H9 (cell line): ENCODE data around the genes DUOXA2, GATM and MYEF2.

DNA sequence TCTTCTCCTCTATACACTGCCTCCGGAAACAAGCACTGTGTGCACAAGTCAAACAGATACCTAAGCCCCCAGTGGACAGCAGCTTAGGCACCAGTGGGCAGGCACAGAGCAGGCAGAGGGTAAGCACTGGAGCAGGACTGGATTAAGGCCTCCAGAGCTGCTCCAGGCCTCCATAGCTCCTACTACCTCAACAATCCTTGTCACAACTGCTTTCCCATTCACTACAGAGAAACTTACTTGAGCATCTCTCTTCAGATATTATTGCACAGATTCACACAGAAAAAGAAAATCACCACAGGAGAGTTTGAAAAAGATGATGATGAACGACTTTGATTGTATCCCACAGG is 157.5 kb downstream of the WDR76 start:
- PRO-cap = no peak

- PRO-cap = bidirectional peak, plus-strand start at chr15:44288960, minus-strand start at chr15:44288646; bidirectional peak, plus-strand start at chr15:44289316, minus-strand start at chr15:44289305; unidirectional peak, minus-strand start at chr15:44289398
Measured at GRCh38 chr15:44288879-44289662, 552 bp downstream of the GOLM2 start.

- PRO-cap = bidirectional peak, plus-strand start at chr15:44428591, minus-strand start at chr15:44428377
Measured at GRCh38 chr15:44428227-44428647, 808 bp downstream of the CTDSPL2 start.

DNA sequence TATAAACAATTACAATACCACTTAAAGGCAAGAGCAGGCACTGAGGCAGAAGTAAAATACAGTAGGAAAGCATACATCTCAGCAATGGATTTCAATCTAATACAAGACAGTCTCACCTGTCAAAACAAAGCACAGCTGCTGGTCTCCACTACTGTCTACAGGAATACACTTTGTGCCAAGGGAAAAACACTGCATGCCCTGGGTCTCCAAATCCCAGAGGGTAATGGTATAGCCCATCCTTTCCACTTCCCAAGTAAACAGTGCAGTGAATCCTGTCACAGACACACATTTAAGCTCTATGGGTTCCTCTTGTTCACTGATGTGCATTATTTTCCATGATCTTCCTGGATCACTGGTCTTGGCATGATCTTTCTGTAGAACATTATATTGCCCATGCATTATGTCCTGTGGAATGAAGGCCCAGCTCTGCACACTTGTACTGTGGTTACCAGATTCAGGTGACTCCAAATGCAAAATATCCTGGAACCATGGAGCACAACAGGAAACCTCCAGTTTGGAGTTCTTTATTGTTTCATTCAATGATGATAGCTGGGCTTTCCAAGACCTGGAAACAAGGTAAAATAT is 12.0 kb downstream of the SPG11 start:
- PRO-cap = no peak

GRCh38 chr15:44675545-44675956 is 12.1 kb upstream of the SPG11 start:
- PRO-cap = no peak

DNA sequence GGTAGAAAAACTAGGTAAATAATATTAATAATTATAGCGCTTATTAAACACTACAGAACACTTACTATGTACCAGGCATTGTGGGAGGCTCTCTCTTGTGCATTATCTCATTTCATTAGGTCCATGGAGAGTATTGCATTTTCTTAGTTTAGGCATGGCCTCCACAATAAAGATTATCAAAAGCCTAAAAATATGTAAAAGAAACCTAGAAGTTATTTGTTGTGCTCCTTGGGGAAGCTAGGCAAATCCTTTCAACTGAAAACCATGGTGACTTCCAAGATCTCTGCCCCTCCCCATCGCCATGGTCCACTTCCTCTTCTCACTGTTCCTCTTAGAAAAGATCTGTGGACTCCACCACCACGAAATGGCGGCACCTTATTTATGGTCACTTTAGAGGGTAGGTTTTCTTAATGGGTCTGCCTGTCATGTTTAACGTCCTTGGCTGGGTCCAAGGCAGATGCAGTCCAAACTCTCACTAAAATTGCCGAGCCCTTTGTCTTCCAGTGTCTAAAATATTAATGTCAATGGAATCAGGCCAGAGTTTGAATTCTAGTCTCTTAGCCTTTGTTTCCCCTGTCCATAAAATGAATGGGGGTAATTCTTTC is 990 bp downstream of the PATL2 start:
- PRO-cap = no peak

DNA sequence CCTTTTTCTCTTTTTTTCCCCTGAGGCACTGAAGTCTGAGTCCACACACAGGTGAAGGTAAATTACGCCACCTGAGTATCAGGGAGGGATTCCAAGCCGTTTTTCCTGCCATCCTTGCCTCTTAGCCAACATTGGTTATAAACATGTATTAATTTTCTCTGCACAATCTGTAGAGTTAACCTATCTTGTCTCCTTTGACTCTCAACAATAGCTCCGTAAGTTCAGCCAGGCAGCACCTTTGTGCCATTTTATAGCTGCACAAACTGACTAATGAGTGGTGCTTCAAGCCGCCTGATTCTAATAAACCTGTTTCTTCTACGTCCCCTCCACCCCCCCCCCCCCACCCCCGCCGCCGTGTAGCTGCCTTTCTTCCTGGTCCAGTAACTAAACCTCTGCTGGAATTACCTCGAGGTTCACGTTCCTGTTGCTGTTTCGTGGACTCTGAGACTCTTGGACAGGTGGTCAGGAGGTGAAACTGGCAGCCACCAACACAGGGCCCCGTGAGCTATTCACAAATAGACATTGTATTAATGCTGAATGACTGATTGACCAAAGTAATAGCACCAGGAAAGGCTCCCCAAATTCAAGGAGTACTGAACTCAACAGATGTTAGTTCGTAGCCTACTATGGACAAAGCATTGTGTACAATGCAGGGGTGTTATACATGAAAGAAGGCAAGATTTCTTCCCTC is 73.8 kb downstream of the TRIM69 start:
- PRO-cap = no peak

GRCh38 chr15:44820380-44820908 is 84.1 kb downstream of the TRIM69 start:
- PRO-cap = no peak

- PRO-cap = no peak
Measured at GRCh38 chr15:44830419-44831283, 94.3 kb downstream of the TRIM69 start.

GRCh38 chr15:44854671-44855214 is 101.7 kb upstream of the TERB2 start:
- PRO-cap = no peak

- PRO-cap = no peak
Measured at GRCh38 chr15:45113832-45114911, at the start of gene DUOXA2. Gene DUOXA2, plus strand, starts transcription at chr15:45114326.

DNA sequence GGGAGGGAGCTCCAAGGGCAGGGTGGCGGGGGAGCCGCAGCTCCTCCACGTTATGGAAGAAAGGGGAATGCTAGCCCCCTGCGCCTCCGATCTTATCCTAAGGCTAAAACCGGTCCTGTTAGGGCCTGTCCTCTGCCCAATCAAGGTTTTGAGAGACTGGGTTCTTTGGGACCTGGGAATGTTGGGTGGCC is 248 bp downstream of the DUOX1 start:
- PRO-cap = no peak

DNA sequence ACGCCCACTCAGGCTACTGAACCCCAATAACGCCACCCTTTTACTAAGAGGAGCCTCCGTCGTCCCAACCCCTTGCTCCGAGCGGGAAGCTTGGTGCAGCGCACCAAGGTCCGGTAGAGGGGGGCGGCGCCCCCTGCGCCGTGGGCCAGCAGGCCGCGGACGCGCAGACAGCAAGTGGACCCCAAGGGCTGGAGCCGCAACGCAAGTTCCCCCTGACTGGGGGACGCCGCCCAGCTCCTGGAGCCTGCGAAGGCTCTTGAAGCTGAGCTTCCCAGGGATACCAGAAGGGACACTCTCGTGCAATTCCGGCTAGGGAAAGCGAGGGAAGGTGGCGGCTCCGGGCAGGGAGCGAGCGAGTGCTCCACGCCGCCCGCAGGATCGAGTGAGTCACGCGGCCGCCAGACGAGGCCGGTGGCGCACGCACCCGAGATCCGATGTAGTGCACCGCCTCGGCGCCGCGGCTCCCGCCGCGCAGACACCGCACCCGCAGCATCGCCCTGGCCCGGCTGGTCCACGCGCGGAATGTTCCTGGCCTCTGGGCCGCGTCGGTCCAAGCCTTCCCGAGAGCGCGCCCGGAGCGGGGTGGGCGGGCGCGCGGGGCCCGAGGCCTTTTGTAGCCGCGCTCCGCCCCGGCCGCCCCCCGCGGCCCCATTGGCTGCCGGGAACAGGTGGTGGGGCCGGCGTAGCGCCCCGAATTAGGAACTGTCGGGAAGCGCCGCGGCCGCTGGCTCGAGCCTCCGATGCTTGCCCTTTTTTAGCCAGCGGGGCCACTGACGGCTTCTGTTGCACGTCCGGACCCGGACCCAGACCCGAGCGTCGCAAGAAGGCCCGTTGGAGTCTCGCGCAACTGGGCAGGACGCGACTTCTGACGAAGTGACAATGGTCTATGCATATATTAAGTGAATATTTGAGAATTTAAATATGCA is at the start of gene GATM:
Gene GATM (minus strand): TSS at position 584 of the 926 bp plus-strand sequence.
- PRO-cap = unidirectional peak, plus-strand start at position 166 of the sequence; unidirectional peak, plus-strand start at position 302 of the sequence; bidirectional peak, plus-strand start at position 698 of the sequence, minus-strand start at position 586 of the sequence; bidirectional peak, plus-strand start at position 757 of the sequence, minus-strand start at position 820 of the sequence

GRCh38 chr15:46969878-46970286 is 747.4 kb upstream of the SEMA6D start:
- PRO-cap = no peak

- PRO-cap = unidirectional peak, minus-strand start at chr15:47718391; unidirectional peak, minus-strand start at chr15:47718426
Measured at GRCh38 chr15:47718021-47719114, 1.1 kb downstream of the SEMA6D start.

DNA sequence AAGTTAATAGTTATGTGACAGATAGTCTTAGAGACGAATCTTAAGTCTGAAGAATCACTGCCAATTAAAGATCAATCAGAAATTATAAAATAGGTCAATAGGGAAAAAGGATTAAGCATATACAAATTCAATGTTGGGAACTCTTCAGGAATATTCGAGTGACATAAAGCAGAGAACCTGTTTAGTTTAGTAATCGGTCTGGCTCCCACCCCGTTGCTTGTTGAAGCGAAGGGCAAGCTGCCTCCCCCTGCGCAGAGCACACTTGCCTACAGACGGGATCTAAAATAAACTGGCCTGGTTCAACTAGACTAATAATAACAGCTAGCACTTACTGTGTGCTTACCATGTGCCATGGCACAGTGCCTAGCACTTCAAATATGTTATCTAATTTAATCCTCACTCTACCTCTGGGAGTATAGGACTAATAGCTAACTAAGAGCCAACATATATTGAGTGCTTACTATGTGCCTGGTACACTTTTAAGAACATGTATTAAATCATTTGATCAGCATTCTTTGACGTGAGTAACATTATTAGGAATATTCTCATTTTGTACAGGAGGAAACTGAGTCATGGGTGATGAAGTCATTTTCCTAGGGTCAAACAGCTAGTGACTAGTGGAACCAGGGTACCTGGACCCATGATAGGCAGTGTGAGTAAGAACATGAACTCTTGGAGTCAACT is 8.7 kb downstream of the SEMA6D start:
- PRO-cap = no peak

- PRO-cap = unidirectional peak, plus-strand start at chr15:48177725; bidirectional peak, plus-strand start at chr15:48177873, minus-strand start at chr15:48177864; bidirectional peak, plus-strand start at chr15:48178072, minus-strand start at chr15:48178169; bidirectional peak, plus-strand start at chr15:48178478, minus-strand start at chr15:48178295; unidirectional peak, minus-strand start at chr15:48178603
Measured at GRCh38 chr15:48177560-48178753, at the start of gene MYEF2. Gene MYEF2, minus strand, starts transcription at chr15:48178295.

- PRO-cap = no peak
Measured at GRCh38 chr15:48434269-48435070, 103.2 kb downstream of the DUT start.

GRCh38 chr15:48537449-48537930 is 108.0 kb downstream of the FBN1 start:
- PRO-cap = no peak

- PRO-cap = no peak
Measured at GRCh38 chr15:48599886-48600390, 45.6 kb downstream of the FBN1 start.